Progenitor cell of endocrine pancreas (in vitro differentiated cells): ENCODE measurements around a stretch of chr15.

DNA sequence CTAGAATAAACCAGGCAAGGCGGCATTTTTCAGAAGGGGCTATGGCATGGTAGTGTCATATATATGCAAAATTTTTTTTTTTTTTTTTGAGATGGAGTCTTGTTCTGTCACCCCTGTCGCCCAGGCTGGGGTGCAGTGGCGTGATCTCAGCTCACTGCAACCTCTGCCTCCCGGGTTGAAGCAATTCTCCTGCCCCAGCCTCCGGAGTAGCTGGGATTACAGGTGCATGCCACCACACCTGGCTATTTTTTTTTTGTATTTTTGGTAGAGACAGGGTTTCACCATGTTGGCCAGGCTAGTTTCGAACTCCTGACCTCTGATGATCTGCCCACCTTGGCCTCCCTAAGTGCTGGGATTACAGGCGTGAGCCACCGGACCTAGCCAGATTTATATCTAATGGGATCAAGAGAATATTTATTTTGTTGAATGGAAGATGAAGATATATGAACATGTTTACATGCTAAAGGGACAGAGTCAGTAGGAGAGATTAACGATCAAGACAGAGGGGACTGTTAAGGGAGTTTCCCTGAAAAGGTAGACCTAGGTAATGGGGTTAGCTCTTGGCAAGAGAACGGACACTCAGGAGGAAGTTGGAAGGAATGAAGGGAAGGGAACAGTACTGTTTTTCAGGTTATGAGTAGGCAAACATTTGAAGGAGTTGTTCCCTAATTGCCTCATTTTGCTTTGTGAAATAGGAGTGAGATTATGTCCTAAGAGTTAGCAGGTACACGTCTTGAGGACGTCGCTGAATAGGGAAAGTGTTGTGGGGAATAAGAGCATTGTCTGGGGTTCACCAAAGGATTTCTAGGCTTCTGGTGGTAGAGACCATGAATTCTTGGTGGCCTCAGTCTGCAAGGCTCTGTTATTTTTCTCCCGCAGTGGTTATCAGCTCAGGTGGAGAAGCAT lies 41.1 kb downstream of the PDE8A start:
- PRO-cap: no peak

DNA sequence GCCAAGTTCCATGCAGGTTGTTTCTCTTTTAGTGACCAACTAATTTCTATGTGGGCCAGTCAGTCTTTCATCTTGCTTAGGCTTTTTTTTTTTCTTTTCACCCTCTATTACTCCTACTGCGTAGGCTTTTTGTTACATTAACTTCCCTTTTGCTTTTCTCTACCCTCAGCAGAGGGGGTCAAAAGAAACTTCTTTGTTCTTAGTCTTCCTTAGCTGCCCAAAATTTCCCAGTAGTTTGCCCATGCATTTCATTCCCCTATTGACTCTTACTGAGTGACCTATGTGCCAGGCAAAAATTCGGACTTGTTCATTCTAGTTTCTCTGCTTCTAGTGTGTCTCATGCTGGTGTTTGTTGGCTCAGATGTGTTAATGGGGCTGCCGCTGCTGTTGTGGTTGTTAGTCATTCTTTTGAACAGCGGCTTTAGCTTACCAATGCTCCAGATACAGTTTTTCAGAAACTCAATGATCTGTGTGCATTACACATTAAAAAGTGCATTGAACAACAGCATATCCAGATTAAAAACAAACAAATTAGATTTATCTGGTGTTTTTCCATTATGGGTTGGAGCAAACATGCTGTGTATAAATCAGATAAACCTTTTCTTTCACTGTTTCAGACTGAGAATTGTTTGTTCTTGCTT lies 42.9 kb downstream of the PDE8A start:
- PRO-cap: no peak

GRCh38 chr15:85092970-85093593 lies 111.4 kb downstream of the PDE8A start:
- PRO-cap: no peak

- PRO-cap: no peak
These were observed 120.4 kb downstream of the PDE8A start for GRCh38 chr15:85102061-85102386.

DNA sequence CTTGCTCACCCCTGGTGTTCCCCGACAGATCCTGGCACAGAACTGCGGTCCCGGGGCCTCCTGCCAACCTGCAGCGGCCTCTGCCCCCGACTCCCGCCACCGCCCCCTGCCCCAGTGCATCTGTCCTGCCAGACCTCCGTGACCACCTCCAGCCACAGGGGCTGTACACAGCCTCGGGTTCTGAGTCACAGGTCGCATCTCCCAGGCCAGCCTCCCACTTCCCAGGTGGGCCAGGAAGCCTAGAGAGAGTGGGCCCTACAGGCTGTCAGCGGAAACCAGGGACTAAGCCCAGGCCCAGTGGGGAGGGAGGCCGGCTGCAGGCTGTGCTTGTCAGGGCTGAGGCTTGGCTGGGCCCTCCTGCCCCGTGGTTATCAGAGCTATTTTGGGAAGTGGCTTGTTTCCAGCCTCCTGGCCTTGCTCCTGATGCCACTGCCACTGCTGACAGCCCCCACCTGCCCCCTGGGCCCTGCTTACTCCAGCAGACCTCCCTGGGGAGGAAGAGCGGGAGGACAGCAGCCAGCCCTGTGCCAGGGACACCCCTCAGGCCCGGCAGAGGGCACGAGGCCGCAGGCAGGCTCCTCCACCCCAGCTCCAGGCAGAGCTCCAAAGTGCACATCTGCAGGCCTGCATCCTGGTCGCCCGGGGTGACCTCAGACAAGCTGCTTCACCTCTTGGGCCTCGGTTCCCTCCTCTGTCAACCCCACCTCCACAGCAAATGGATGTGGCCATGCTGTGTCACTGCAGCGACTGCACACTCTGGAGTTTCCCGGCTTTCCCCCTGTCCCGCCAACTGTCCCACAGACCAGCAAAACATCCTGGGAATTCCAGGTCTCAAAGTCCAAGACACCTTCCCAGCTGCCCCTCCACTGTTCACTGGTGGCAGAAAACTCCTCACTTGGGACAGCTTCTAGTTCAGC lies 124.1 kb upstream of the AKAP13 start:
- PRO-cap: no peak

DNA sequence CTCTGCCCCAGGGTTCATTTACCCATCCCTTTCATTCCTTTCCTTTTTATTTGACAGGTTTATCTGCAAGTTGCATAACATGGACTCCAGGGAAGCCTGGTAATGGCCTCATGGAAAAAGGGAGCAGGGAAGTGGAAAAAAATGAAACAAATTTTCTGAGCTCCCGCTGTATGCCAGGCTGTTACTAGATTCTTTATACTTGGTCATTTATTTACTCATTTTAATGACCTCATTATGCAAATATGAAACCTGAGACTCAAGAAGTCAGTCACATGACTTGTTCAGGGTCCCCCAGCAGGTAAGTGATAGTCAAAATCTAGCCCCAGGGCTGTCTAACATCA lies 32.8 kb upstream of the AKAP13 start:
- PRO-cap: no peak

DNA sequence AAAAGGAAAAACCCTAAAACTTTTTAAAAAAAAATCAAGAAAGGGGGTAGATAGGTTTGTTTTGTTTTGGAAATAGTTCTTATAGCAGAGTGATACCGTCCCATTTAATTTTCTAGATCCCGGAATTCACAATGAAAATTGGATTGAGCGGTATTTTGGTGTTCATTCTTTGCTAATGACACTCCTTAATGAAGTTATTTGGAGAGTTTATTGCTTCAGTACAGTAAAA lies 1.1 kb downstream of the AKAP13 start:
- PRO-cap: no peak

- PRO-cap: no peak
These were observed 34.6 kb downstream of the AKAP13 start for GRCh38 chr15:85414883-85415535.

DNA sequence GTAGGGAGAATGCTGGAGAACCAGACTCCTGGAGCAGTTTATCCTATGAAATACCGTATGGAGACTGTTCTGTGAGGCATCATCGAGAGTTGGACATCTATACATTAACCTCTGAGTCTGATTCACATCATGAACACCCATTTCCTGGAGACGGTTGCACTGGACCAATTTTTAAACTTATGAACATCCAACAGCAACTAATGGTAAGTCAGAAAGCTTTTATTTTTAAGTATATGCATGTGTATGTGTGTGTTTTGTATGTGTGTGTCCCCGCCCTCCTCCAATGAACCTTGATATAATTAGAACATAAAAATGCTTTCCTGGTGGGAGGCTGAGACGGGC lies 194.7 kb downstream of the AKAP13 start:
- PRO-cap: no peak

- PRO-cap: no peak
These were observed 201.3 kb downstream of the AKAP13 start for GRCh38 chr15:85581392-85582443.

DNA sequence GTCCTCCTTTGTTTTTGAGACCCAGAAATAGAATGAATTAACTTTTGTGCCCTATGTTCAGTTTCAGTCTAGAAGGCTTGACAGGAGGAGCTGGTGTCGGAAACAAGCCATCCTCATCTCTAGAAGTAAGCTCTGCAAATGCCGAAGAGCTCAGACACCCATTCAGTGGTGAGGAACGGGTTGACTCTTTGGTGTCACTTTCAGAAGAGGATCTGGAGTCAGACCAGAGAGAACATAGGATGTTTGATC lies 130.3 kb downstream of the KLHL25 start:
- PRO-cap: no peak

DNA sequence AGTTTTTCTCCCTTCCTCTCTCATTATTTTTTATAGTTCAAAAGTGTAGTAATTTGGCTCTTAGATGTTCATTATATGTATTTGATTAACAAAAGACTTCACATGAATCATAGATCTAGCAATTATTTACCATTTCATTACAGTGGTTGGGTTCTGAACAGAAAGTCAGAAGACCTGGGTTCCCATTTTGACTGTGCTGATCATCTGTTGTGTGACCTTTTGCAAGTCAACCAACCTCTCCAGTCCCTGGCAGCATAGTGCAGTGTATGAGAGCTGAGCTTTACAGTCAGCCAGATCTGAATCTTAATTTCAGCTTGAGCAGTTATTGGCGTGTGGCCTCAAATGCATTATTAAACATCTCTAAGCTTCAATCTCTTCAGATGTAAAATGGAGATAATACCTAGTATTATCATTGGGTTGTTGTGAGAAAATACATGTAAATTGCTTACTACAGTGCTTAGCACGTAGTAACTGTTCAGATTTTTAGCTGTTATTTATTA lies 104.2 kb downstream of the KLHL25 start:
- PRO-cap: no peak

GRCh38 chr15:85703994-85704641 lies 90.6 kb downstream of the KLHL25 start:
- PRO-cap: no peak

DNA sequence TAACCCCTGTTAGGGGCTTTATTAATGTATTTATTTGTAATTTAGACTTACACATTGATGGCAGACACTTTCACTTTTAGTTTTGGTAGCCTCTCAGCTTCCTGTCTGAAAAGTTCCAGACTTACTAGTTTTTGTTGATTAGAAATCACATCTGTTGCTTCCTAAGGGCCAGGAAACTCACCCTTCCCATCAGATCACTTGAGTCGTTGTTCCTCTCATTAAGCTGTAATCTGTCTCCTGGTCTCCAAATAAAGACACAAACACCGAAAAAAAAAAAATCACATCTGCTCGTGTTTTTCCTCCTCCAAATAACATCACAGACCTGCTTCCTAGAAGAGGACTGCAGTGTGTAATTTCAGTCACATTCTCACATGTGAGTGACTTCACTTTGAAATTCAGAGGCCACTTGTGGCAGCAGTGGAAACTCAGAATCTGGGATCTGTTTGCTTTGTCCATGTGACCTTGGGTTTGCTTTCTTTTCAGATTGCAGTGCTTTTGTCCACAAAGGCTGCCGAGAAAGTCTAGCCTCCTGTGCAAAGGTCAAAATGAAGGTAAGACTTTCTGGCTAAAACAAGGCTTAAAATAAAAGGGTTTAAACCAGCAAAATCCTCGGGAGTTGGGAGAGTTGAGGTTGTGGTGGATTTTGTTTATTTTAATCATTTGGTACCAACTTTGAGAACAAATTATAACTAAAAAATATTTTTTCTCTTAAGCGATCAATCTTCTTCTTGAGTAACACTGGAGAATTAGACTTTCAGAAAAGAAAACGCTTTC lies 87.0 kb downstream of the KLHL25 start:
- PRO-cap: bidirectional peak, plus-strand start at position 504 of the sequence, minus-strand start at position 379 of the sequence

- PRO-cap: bidirectional peak, plus-strand start at chr15:85708919, minus-strand start at chr15:85708751
These were observed 86.0 kb downstream of the KLHL25 start for GRCh38 chr15:85708617-85709147.

DNA sequence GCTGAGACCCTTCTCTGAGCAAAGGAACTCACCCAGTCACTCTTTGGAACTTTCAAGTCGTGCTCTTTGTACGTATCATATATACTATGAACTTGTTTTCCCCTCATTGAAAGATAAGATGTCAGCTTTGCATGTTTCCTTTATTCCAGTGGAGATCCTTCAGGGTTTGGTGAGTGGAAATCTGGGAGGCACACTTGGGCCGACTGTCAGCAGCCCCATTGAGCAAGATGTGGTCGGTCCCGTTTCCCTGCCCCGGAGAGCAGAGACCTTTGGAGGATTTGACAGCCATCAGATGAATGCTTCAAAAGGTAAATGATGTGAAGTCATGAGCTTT lies 59.9 kb downstream of the KLHL25 start:
- PRO-cap: no peak

DNA sequence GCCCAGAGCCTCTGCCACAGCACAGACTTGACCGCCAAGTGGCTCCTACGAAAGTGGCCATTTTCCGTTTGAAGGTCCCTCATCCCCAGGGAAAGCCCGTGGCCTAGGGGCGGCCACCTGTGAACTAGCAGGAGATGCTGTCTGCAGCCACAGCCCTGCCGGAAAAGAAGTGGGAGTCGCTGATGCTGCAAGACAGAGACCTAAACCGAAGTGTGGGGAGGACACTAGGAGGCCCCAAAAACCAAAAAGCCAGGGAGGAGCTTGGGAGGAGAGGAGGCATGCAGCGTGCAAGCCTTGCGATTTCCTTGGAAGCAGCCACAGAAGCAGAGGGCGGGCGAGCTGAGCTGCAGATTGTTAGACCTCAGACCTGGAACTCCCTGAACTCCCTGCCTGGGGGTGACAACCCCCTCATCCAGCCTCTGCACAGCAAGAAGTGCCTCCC lies 43.9 kb downstream of the KLHL25 start:
- PRO-cap: no peak

DNA sequence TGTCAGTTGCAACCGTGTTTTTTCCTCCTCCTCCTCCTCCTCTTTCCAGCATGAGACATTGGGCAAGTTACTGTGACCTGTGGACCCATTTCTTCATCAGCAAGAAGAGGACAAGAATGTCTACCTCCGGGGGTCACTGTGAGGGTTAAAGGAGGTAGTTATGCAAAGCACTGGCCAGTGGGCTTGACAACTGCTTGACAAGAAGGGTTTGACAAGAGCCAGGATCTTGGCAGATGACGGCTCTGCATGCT lies 37.2 kb downstream of the KLHL25 start:
- PRO-cap: no peak

DNA sequence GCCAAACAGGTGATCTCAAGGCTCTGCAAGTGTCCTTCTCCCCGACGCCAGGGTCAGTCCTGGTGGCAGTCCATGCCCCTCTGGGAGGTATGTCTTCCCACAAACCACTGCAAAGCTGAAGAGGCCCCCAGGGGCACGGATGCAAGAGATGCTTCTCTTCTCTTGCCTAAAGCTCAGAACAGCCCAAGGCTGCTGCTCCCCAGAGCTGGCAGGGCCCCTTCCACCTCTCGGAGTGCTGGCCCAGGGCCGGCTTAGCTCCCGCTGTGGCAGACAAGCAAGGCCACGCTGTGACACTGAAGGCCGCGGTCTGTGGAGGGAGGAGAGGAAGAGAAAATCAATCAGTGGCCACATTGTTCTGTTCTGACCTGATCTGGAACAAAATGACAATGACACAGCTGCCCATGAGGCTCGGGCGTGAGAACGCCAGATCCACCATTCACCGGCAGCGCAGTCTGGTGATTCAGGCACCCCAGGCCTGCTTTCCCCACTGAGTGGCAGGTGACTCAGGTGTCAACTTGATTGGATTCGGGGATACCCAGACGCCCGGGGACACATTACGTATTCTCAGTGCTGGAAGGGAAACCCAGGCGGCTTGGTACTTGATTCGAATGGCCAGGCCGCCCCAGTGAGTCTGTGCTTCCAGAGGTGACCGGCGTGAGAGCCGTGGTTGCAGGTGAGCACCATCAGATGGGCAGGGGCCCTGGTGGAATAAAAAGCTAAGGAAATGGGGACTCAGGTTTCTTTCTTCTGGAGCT lies 33.8 kb downstream of the KLHL25 start:
- PRO-cap: no peak

GRCh38 chr15:85786388-85787274 lies 8.1 kb downstream of the KLHL25 start:
- PRO-cap: no peak